ENCODE measurements around the genes GPR37L1 and RABIF.

DNA sequence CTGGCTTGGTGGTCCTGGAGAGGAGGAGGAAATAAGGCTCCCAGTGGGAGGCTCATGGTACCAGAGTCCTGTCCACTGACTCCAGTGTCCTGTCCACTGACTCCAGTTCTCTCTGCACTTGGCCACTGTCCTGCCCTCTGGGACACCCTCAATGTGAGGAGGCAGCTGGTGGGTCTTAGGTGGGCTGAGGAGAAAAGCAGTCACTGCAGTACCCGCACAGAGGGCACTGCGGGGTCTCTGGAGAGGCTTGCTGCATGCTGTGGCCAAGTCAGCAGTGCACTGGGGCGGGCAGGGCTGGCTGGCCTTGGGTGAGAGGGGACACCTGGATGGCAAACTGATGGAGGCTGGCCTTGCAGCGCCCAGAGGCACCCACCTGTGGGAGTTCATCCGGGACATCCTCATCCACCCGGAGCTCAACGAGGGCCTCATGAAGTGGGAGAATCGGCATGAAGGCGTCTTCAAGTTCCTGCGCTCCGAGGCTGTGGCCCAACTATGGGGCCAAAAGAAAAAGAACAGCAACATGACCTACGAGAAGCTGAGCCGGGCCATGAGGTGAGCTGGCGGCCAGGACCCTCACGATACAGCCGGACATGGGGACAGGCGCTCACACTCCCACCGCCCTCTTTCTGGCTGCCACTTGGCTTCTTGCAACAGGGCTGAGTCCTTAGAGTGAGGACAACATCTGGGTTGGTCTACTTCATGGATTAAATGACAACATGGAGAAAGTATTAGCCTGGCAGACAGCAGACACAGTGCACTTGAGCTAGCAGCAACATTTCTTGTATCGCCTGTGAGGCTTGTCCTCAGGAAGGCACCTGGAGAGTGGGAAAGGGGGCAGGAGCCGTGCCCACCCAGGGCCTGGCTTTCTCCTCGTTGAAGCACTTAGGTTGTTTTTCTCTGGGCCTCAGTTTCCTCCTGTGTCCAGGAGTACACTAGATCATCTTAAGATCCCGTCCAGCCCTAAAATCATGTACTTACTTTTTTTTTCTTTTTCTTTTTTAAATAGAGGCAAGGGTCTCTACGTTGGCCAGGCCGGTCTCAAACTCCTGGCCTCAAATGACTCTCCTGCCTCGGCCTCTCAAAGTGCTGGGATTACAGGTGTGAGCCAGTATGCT is 3.4 kb downstream of the ELF3 start:
- RRBS, result 86% methylated on average over 4 of the region's 25 CpGs

DNA sequence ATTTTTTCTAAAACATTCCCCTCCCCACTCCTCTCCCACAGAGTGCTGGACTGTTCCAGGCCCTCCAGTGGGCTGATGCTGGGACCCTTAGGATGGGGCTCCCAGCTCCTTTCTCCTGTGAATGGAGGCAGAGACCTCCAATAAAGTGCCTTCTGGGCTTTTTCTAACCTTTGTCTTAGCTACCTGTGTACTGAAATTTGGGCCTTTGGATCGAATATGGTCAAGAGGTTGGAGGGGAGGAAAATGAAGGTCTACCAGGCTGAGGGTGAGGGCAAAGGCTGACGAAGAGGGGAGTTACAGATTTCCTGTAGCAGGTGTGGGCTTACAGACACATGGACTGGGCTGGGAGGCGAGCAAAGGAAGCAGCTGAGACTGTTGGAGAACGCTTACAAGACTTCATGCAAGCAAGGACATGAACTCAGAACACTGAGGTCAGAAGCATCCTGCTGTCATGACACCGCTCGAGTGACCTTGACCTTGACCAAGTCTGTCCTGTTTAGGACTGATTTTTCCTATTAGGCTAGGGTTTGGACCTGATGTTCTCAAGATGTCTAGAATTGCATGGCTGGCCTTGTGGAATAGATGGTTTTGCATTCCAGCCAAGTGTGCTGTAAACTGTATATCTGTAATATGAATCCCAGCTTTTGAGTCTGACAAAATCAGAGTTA is 5.6 kb downstream of the ELF3 start:
- RRBS, result no CpG with 5 or more reads among the region's 6 CpGs

GRCh38 chr1:202056832-202057287 is 46.5 kb downstream of the ELF3 start:
- RRBS, result no CpG with 5 or more reads among the region's 12 CpGs

- RRBS, result no CpG with 5 or more reads among the region's 13 CpGs
These were observed 18.6 kb upstream of the GPR37L1 start for GRCh38 chr1:202104017-202104602.

GRCh38 chr1:202122497-202123088 is at the start of gene GPR37L1:
TSS of gene GPR37L1 (plus strand) at chr1:202122917.
- RRBS, result 7% methylated on average over 5 of the region's 13 CpGs

DNA sequence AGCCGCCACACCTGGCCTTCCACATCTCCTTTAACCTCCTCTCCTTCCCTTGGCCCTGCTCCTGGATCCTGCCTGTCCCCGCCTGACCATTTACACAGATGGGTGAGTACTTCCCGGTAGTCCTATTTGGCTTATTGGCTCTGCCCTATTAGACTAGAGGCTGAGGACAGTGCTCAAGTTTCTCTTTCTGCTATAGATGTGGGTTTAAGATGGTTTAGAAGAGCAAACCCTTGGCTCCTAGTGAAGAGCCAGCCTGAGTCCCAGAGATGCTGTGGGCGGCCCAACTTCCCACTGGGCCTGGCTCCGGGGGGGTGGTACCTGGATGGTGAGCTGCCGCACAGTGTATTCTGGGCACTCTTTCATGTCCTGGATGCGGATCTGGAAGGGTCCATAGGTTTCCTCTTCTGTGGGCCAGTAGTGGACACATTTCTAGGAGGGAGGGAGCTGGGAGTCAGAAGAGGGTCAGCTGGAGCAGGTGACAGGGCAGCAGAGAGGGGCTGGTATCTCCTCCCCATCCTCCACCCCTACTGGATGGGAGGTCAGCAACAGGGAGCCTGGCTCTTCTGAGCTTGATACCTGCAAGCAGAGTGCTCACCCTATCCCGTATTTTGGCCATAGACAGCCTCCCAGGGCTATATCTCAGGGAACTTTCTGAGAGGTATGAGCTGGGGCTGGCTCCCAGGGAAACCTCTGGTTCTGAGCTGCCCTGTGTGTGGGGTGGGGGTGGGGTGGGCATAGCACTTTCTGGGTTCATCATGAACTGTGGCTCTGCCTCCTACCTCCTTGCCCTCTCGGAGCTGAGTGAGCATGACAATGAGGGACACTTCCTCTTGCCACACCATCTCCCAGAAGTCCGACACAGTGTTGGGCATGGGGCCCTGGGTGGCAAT is 6.8 kb downstream of the PTPN7 start:
- RRBS, result no CpG with 5 or more reads among the region's 10 CpGs

DNA sequence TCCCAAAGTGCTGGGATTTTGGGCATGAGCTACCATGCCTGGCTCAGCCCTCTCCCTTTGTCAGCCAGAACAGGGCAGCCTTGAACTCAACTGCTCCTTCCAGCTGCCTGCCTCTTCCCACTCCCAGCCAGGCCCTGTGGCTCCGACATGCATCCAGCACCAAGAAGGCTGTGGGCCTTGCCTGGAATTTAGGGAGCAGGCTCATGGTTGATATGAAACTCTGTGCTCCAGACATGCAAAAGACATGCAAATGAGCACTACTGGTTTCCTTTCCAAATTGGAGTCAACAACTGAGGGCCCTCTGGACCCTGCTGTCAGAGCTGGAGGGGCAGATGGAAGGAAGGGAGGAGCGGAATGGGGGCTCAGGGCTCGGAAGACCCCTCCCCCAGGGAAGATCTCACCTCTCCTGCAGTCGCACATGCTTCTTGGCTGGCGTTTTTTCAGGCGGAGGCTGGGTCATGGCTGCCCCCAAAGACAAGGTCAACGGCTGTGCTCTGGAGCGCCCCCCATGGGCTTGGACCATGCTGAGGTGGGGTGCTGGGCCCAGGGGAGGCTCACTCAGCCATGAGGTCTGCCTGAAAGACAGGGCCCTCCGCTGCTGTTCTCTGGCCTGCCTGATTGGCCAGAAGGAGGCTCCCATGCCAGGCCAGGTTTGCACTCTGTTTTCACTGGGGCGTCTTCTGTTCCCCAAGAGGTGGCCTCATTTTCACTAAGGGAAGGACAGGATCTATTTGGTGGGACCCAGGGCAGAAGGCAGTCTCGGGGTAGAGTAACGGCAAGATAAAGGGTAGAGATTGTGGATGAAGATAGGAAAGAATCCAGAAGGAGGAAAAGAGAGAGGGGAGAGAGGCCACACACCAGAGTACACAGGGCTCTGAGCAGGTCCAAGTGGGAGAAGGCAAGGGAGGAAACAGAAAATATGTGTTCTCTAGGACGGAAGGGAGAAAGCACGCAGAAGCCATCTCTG is 1.2 kb downstream of the PTPN7 start:
- RRBS, result no CpG with 5 or more reads among the region's 14 CpGs

DNA sequence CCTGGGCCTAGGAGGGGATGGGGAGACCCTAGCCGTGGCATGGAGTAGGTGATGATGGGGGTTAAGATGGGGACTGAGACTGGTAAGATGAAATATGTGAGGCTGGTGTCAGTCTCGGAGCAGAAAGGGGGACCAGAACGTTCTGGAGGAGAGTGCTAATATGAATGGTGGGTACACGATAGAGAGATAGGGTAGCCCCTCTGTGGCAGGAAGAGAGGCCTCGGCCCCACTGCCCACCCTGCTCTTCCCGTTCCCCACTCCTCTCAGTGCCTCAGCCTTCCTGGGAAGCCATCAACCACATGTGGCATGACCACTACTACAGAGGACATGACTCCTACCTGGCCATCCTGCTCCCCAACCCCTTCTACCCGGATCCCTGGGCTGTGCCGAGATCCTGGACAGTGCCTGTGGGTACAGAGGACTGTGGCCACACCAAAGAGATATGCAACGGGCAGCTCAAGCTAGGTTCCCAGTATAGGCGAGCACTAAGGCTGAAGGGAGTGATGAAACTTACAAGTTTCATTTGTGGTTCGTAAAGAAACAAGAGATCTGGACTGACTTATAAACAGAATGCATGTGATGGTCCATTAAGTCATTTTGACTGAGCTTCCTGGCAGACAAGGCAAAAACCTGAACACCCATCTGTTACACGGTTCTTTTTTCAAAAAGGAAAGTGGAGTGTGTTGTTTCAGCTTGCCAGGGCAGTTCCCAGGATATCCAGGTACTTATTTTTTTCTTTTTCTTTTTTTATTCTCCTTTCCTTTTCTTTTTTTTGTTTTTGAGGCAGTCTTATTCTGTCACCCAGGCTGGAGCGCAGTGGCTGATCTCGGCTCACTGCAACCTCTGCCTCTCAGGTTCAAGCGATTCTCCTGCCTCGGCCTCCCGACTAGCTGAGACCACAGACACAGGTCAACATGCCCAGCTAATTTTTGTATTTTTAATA is 14.4 kb upstream of the LGR6 start:
- RRBS, result no CpG with 5 or more reads among the region's 17 CpGs

DNA sequence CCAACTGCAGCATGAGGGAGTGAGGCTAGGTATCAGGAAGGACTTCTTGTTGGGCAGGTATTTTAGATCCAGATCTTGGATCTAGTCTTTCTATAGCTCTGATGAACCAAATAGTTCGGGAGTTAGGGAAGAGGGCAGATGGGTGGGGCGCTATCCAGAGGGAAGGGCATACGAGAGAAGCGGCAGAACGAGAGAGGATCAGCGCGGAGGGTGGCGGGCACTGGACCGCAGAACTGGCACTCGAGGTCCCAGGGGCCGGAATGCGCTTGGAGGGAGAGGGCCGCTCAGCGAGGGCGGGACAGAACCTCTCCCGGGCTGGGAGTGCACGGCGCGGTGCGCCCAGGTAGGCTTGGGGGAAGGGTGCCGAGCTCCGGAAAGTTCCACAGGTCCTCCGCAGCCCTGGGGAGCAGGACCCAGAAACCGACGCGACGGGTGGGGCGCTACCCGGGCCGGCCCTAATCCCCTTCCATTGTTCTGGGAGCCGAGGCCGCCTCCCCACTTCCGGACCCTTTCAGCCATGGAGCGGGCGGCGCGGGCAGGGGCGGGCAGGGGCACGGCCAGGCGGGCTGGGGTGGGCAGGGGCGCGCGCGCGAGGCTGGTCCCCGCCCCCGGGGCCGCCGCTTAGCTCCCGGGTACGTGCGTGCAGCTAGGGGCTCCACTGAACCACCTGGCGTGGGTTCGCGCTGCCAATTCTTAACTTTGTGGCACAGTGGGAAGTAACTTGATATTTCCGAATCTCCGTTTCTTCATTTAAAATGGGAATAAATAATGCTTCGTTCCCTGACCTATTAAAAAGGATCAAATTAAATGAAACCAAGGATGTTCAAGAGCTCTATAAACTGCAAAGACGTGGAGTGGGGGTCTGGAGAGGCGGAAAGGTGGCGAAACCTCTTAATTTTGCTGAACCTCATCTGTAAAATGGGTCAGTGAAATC is 20.6 kb downstream of the LGR6 start:
- RRBS, result 2% methylated on average over 33 of the region's 61 CpGs

GRCh38 chr1:202237012-202237565 is 43.5 kb downstream of the LGR6 start:
- RRBS, result no CpG with 5 or more reads among the region's 10 CpGs

DNA sequence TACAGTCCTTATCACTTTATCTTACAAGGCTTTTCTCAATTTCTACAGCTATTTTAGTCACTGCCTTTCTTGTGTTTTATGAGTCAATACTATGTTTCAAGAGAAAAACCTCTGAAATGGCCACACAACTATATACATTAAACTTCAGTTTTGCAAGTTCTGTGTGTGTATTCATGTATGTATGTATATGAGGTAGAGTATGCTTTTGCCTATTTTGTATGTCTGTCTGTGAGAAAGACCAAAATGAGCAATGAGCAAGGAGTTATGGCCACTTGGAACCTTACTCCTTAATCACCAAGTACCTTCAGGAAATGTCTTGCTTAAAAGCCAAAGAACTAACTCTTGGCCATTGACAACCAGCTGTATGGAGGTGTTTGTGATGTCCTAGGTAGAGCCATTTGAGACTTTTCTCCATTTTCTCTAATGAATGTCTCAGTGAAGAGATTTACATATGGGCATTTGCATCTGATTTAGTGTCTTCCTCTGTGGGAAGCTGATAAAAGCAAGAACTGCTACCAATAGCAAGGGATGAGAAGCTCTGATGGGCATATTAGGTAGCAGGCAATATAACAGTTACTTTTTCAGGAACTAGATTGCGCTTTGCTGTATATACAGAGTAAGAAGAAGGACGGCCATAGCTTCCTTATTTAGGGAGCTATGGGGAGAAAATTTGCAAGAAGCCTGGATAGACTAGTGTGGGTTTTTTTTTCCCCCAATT is 169.6 kb downstream of the SYT2 start:
- RRBS, result no CpG with 5 or more reads among the region's 2 CpGs

GRCh38 chr1:202543513-202544314 is 166.5 kb downstream of the SYT2 start:
- RRBS, result no CpG with 5 or more reads among the region's 16 CpGs

DNA sequence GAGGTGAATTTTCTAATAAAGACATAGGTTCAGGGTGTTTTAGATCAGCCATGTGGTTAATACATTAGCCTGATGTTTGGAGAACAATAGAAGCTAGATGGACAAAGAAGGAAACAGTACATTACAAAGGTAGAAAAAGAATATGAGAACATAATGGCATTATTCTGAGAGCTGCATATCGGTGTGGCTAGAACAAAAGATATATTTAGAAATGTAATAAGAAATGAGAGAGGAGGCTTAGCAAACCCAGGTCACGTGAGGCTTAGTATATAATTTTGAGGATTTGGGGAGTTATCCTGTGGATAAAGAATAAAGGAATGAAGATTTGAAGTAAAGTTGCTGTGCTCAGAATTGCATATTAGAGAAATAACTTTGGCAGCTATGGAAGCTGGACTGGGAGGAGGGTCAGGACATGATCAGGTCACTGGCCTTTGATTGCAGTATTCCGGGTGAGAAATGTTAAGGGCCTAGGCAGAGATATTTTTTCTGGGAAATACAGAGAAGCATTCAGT is 164.5 kb downstream of the SYT2 start:
- RRBS, result no CpG with 5 or more reads among the region's 3 CpGs

GRCh38 chr1:202553508-202554029 is 156.7 kb downstream of the SYT2 start:
- RRBS, result no CpG with 5 or more reads among the region's 3 CpGs

GRCh38 chr1:202588993-202590134 is 120.9 kb downstream of the SYT2 start:
- RRBS, result no CpG with 5 or more reads among the region's 10 CpGs

DNA sequence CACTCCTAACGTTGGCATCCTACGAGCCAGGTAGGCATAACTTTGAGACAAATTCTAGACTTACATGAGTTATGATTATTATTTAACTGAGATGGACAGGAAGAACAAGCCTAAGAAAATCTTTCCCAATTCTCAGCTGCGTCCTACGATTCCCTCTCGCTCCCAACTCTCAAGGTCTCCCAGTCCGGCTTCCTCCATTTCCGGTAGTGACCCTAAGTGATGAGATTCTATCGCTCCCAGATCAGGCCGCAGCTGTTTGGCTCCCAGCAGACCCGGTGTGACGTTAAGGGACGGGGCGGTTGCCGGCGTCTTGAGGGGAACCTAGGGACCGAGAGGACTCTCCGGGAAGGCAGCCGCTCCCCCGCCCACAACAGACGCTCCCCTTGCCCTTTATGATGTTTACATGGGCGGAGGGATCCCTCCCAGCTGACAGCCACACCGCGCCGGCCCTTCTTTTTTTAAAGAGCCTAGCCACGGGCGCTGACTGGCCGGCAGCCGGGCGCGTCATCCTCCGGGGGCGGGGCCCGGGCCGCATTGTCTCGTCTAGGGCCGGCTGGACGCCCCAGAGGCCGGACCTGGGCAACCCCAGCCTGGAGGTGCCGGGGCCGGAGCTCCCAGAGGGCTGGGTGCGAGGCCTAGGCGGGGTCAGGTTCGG is 2.3 kb upstream of the KDM5B start:
- RRBS, result 3% methylated on average over 20 of the region's 43 CpGs

GRCh38 chr1:202811045-202811792 is 3.0 kb upstream of the KDM5B start:
- RRBS, result 3% methylated on average over 36 of the region's 52 CpGs

GRCh38 chr1:202857967-202858292 is 31.0 kb downstream of the RABIF start:
- RRBS, result no CpG with 5 or more reads among the region's 8 CpGs

GRCh38 chr1:202888967-202889644 is at the start of gene RABIF:
TSS of gene RABIF (minus strand) at chr1:202889149.
- RRBS, result no CpG with 5 or more reads among the region's 39 CpGs

- RRBS, result no CpG with 5 or more reads among the region's 7 CpGs
These were observed 13.2 kb upstream of the KLHL12 start for GRCh38 chr1:202940315-202940594.

All from pericardium (tissue), 1 donor.